Measurements from ENCODE around the genes IL6, MALSU1 and NPY.

DNA sequence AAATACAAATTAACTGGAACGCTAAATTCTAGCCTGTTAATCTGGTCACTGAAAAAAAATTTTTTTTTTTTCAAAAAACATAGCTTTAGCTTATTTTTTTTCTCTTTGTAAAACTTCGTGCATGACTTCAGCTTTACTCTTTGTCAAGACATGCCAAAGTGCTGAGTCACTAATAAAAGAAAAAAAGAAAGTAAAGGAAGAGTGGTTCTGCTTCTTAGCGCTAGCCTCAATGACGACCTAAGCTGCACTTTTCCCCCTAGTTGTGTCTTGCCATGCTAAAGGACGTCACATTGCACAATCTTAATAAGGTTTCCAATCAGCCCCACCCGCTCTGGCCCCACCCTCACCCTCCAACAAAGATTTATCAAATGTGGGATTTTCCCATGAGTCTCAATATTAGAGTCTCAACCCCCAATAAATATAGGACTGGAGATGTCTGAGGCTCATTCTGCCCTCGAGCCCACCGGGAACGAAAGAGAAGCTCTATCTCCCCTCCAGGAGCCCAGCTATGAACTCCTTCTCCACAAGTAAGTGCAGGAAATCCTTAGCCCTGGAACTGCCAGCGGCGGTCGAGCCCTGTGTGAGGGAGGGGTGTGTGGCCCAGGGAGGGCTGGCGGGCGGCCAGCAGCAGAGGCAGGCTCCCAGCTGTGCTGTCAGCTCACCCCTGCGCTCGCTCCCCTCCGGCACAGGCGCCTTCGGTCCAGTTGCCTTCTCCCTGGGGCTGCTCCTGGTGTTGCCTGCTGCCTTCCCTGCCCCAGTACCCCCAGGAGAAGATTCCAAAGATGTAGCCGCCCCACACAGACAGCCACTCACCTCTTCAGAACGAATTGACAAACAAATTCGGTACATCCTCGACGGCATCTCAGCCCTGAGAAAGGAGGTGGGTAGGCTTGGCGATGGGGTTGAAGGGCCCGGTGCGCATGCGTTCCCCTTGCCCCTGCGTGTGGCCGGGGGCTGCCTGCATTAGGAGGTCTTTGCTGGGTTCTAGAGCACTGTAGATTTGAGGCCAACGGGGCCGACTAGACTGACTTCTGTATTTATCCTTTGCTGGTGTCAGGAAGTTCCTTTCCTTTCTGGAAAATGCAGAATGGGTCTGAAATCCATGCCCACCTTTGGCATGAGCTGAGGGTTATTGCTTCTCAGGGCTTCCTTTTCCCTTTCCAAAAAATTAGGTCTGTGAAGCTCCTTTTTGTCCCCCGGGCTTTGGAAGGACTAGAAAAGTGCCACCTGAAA, at the start of gene IL6:
IL6 (plus strand) TSS at position 446 of the 1,233 bp plus-strand sequence.
- RAMPAGE, long total RNA, result no peak
- RRBS, 2 experiments, result 10% methylated on average over 4 of the region's 33 CpGs; no CpG with 5 or more reads in 1 of the 2 experiments
CAGE:
- cytosol, long polyA minus RNA, result no peak
- cytosol, long polyA plus RNA, result no peak
- long polyA plus RNA, result no peak
- nucleolus, long total RNA, result no peak
- nucleus, long polyA plus RNA, result no peak
- nucleus, long total RNA, result no peak

DNA sequence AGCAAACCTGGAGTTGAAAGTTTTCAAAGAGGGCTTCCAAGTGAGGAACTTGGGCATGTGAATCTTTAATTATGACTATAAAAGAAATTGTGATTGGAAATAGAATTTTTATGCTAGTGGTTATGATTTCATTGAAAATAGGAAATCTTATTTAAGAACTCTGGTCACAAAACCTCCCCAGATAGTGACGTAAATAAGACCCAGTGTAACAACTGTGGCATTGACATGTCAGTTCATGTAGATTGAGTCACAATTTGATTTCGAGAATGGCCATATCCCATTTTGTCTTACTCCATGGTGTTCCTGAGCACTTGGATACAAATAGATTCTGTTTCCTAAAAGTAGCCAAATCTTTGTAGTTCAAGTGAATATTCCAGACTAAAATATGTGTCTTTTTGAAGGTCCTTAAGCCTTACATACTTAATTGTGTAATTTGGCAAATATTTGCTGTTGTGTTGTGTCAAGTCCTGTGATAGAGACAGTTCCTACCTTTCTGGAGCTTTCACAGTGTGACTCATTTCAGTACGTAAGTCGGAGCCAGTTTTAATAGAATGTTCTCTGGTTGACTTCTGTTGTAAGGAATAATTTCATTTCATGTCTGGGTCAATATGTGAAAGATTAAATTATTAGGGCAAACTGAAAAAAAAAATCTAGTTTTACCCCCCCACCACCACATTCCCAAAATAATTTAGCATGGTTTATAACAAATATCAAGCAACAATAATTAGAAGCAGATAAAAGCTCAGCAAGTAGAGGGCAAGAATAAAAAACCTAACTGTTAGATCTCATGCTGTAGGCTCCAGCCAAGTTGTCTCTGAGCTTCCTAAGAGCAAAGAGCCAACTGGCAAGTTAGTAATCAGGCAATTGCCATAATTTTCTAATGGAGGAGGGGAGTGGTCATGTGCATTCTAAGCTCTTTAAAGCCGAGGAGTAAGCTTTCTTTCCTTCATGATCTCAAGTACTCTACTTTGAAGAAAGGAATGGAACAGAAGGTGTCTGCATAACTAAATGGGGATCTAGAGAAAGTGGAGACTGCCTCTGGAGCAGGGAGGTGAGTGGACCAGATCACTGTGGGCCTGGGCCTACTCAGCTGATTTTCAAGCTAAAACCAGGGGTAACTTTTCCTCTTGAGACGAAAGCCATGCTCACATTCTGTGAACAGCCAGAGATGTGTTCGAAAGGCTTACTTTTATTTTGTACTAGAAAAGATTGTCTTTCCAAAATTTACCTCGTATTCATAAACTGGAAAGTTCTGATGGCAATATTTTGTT, 37.4 kb upstream of the TOMM7 start:
- RAMPAGE, long total RNA, result no peak
- RRBS, 2 experiments, result no CpG with 5 or more reads among the region's 8 CpGs
CAGE:
- cytosol, long polyA minus RNA, result no peak
- cytosol, long polyA plus RNA, result no peak
- long polyA plus RNA, result no peak
- nucleolus, long total RNA, result no peak
- nucleus, long polyA plus RNA, result no peak
- nucleus, long total RNA, result no peak

GRCh38 chr7:22962695-22963279, 51.1 kb downstream of the HYCC1 start:
- RAMPAGE, long total RNA, result no peak
- RRBS, 2 experiments, result no CpG with 5 or more reads among the region's 2 CpGs
CAGE:
- cytosol, long polyA minus RNA, result no peak
- cytosol, long polyA plus RNA, result no peak
- long polyA plus RNA, result no peak
- nucleolus, long total RNA, result no peak
- nucleus, long polyA plus RNA, result no peak
- nucleus, long total RNA, result no peak

GRCh38 chr7:23035547-23036498, 21.9 kb upstream of the HYCC1 start:
- RAMPAGE, long total RNA, result no peak
- RRBS, 2 experiments, result no CpG with 5 or more reads among the region's 37 CpGs
CAGE:
- cytosol, long polyA minus RNA, result no peak
- cytosol, long polyA plus RNA, result no peak
- long polyA plus RNA, result no peak
- nucleolus, long total RNA, result no peak
- nucleus, long polyA plus RNA, result no peak
- nucleus, long total RNA, result no peak

DNA sequence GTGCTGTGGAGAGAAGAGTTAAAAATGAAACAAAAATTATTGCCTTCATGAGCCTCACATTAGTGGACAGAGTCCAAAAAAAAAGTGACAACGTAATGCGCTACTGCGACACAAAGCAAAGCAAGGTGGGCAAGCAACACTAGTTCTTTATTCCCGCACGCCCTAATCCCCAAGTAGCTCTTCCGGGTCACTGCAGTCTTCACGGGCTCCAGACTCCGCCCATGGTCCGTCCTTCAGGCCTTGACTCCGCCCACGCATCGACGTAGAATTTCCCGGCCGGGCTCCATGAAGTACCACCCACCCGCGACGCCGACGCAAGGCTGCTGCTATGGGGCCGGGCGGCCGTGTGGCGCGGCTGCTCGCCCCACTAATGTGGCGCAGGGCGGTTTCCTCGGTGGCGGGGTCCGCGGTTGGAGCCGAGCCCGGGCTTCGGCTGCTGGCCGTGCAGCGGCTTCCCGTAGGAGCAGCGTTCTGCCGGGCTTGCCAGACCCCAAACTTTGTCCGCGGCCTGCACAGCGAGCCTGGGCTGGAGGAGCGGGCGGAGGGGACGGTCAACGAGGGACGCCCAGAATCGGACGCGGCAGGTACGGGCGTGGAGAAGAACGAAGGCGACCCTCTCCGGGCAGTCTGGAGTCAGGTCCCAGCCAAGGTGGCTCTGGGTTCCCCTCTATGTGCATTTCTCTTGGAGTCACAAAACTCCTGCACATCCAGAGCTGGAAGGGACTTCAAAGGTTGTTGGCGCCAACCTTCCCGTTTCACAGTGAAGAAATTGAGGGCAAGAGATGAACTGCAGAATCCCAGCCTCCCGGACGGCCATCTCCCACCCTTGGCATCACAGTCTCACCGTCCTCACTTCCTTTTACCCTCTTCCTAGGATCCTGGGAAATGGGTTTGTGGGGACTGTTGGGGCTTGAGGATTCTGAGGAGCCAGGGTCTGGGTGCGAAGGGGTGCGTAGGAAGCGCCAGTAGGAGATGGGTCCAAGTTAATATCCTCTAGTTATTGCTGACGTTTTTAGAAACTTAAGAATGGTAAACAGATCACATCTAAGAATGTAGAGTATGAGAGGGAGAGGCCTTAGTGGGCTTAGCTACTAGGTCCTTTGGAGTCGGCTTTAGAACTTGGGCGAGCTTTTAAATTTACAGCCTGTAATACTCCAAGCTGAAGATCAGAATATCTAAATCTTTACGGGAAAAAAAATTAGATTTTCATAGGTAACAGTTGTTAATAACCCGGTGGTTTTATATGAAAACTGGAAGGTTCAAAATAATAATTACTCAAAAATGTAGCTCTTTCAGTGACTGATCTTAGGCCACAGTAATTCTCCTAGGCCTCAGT, at the start of gene MALSU1:
MALSU1 (plus strand) TSS at position 315 of the 1,336 bp plus-strand sequence.
- RAMPAGE, long total RNA, result start-site peak on the plus strand centred at position 324 of the sequence, 61 bp wide, 1,773 and 2,610 reads in 2 replicates
- RRBS, 2 experiments, result 1% methylated on average over 32 of the region's 69 CpGs
CAGE:
- cytosol, long polyA minus RNA, result start-site peak on the plus strand centred at position 318 of the sequence, 14 bp wide, 111 reads
- cytosol, long polyA plus RNA, result start-site peak on the plus strand centred at position 313 of the sequence, 36 bp wide, 60 and 82 reads in 2 replicates
- long polyA plus RNA, result start-site peak on the plus strand centred at position 294 of the sequence, 21 bp wide, 101 and 78 reads in 2 replicates
- nucleolus, long total RNA, result no peak
- nucleus, long polyA plus RNA, result no peak
- nucleus, long total RNA, result no peak

DNA sequence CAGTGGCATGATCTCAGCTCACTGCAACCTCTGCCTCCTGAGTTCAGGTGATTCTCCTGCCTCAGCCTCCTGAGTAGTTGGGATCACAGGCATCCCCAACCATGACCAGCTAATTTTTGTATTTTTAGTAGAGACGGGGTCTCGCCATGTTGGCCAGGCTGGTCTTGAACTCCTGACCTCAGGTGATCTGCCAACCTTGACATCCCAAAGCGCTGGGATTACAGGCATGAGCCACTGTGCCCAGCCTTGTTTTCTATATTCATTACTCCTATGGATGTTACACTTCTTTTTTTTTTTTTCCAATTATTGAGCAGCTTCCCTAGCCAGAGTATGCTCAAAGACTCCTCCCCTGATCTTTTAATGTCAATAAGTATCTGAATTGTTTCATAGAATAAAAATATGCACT, 30.4 kb upstream of the IGF2BP3 start:
- RAMPAGE, long total RNA, result no peak
- RRBS, 2 experiments, result no CpG with 5 or more reads among the region's 3 CpGs
CAGE:
- cytosol, long polyA minus RNA, result no peak
- cytosol, long polyA plus RNA, result no peak
- long polyA plus RNA, result no peak
- nucleolus, long total RNA, result no peak
- nucleus, long polyA plus RNA, result no peak
- nucleus, long total RNA, result no peak

- RAMPAGE, long total RNA, result no peak
- RRBS, 2 experiments, result no CpG with 5 or more reads among the region's 1 CpG
CAGE:
- cytosol, long polyA minus RNA, result start-site peak on the minus strand at chr7:23505313-23505319, 75 reads
- cytosol, long polyA plus RNA, result no peak
- long polyA plus RNA, result no peak
- nucleolus, long total RNA, result start-site peak on the minus strand at chr7:23505031-23505259, 57 reads
- nucleus, long polyA plus RNA, result no peak
- nucleus, long total RNA, result no peak
These were observed 26.9 kb downstream of the TRA2A start for GRCh38 chr7:23504680-23505453.

DNA sequence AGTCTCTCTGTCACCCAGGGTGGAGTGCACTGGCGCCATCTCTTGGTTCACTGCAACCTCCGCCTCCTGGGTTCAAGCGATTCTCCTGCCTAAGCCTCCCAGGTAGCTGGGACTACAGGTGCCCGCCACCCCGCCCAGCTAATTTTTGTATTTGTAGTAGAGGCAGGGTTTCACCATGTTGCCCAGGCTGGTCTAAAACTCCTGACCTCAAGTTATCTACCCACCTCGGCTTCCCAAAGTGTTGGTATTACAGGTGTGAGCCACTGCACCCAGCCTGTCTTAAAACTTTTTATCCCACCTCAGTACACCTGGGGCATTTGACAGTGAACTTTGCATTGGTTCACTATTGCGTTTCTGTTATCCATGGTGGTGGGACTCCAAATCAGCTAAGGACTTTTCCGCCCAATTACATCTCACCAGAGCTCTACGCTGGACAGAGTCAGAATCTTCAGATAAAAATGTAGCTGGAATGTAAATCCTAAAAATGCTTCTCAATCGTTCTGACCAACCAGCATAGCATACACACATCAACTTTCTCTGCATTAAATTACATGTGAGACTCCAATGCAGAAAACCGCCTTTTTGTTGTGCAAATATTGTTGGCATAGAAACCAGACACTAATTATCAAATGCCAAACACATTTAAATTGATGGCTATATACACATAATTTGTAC, 10.9 kb downstream of the TRA2A start:
- RAMPAGE, long total RNA, result no peak
- RRBS, 2 experiments, result no CpG with 5 or more reads among the region's 11 CpGs
CAGE:
- cytosol, long polyA minus RNA, result no peak
- cytosol, long polyA plus RNA, result no peak
- long polyA plus RNA, result no peak
- nucleolus, long total RNA, result no peak
- nucleus, long polyA plus RNA, result no peak
- nucleus, long total RNA, result no peak

- RAMPAGE, long total RNA, result no peak
- RRBS, 2 experiments, result 4 to 9% methylated on average over 10 of the region's 70 CpGs
CAGE:
- cytosol, long polyA minus RNA, result no peak
- cytosol, long polyA plus RNA, result no peak
- long polyA plus RNA, result no peak
- nucleolus, long total RNA, result no peak
- nucleus, long polyA plus RNA, result no peak
- nucleus, long total RNA, result no peak
These were observed at the start of gene NPY for GRCh38 chr7:24283350-24284337. NPY (plus strand) TSS chr7:24284190.

- RAMPAGE, long total RNA, result no peak
- RRBS, 2 experiments, result no CpG with 5 or more reads among the region's 25 CpGs
CAGE:
- cytosol, long polyA minus RNA, result no peak
- cytosol, long polyA plus RNA, result no peak
- long polyA plus RNA, result no peak
- nucleolus, long total RNA, result no peak
- nucleus, long polyA plus RNA, result no peak
- nucleus, long total RNA, result no peak
These were observed 467 bp upstream of the GSDME start for GRCh38 chr7:24757723-24758138.

DNA sequence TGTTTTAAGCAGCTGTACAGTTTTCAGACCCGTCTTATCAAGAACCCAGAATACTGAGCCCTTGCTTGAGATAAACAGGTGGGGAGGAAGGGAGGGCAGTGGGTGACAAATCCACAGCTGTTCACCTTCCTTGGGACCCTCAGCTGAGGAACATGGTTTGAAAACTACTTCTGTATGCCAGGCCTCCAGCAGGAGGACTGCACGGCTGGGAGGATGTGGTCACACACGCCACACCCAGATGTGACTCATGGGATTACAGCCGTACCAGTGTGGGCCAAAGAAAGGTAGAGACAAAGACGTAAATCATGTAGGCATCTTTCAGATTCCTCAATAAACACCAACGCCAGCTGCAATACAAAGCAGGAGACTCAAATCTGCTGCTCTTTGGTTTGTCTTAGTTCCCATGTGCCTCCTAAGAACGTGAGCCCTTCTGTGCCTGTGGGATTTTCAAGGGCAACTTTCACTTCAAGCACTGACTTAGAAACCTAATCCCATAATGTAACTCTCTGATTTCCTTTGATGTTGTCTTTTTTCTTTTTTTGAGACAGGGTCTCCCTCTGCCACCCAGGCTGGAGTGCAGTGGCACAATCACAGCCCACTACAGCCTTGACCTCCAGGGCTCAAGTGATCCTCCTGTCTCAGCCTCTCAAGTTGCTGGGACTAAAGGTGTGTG, 64.2 kb upstream of the GSDME start:
- RAMPAGE, long total RNA, result no peak
- RRBS, 2 experiments, result no CpG with 5 or more reads among the region's 7 CpGs
CAGE:
- cytosol, long polyA minus RNA, result no peak
- cytosol, long polyA plus RNA, result no peak
- long polyA plus RNA, result no peak
- nucleolus, long total RNA, result no peak
- nucleus, long polyA plus RNA, result no peak
- nucleus, long total RNA, result no peak

- RAMPAGE, long total RNA, result no peak
- RRBS, 2 experiments, result no CpG with 5 or more reads among the region's 4 CpGs
CAGE:
- cytosol, long polyA minus RNA, result no peak
- cytosol, long polyA plus RNA, result no peak
- long polyA plus RNA, result no peak
- nucleolus, long total RNA, result no peak
- nucleus, long polyA plus RNA, result no peak
- nucleus, long total RNA, result no peak
These were observed 68.8 kb upstream of the GSDME start for GRCh38 chr7:24826107-24826521.

DNA sequence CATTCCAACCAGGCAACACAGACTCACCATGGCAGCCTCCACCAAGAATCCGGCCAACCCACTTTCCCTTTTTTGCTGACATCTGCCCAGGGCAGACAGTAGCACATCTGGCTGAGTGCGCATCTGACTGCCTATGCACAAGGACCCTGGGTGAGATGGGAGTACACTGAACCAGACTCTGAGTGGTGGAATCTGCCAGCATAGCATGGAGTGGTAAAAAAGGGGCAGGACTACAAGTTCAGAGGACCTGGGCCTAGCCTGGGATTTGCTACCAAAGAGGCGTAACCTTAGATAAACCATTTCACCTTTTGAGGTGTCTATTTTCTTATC, 16.6 kb downstream of the OSBPL3 start:
- RAMPAGE, long total RNA, result no peak
- RRBS, 2 experiments, result no CpG with 5 or more reads among the region's 3 CpGs
CAGE:
- cytosol, long polyA minus RNA, result no peak
- cytosol, long polyA plus RNA, result no peak
- long polyA plus RNA, result no peak
- nucleolus, long total RNA, result no peak
- nucleus, long polyA plus RNA, result no peak
- nucleus, long total RNA, result no peak

- RAMPAGE, long total RNA, result no peak
- RRBS, 2 experiments, result no CpG with 5 or more reads among the region's 5 CpGs
CAGE:
- cytosol, long polyA minus RNA, result no peak
- cytosol, long polyA plus RNA, result no peak
- long polyA plus RNA, result no peak
- nucleolus, long total RNA, result no peak
- nucleus, long polyA plus RNA, result no peak
- nucleus, long total RNA, result no peak
These were observed 21.4 kb upstream of the NPVF start for GRCh38 chr7:25249647-25250155.

GRCh38 chr7:25754188-25754959, 397.6 kb upstream of the NFE2L3 start:
- RAMPAGE, long total RNA, result no peak
- RRBS, 2 experiments, result no CpG with 5 or more reads among the region's 10 CpGs
CAGE:
- cytosol, long polyA minus RNA, result no peak
- cytosol, long polyA plus RNA, result no peak
- long polyA plus RNA, result no peak
- nucleolus, long total RNA, result no peak
- nucleus, long polyA plus RNA, result no peak
- nucleus, long total RNA, result no peak

DNA sequence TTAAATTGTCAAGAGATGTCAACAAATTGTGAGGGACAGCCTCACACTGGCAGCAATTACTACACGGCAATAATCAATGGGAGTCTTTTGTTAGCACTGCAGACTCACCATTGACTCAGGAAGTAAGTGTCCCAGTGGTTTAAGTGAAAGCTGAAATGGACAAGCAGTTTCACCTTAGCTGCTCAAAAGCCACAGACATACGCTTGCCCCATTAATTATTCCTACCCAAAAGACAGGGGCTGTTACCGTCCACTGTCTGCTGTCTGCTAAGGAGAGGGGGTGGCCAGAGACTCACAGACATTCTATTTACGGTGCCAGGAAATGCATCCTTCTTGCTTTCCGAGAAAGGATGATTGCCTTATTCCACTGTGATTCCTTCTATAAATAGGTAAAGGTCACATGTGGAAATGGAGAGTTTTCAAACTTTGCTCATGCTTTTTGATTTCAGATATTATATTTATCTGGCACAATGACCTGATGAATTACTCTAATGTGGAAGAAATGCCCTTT, 309.7 kb upstream of the NFE2L3 start:
- RAMPAGE, long total RNA, result no peak
- RRBS, 2 experiments, result no CpG with 5 or more reads among the region's 5 CpGs
CAGE:
- cytosol, long polyA minus RNA, result no peak
- cytosol, long polyA plus RNA, result no peak
- long polyA plus RNA, result no peak
- nucleolus, long total RNA, result no peak
- nucleus, long polyA plus RNA, result no peak
- nucleus, long total RNA, result no peak

- RAMPAGE, long total RNA, result no peak
- RRBS, 2 experiments, result no CpG with 5 or more reads among the region's 5 CpGs
CAGE:
- cytosol, long polyA minus RNA, result no peak
- cytosol, long polyA plus RNA, result no peak
- long polyA plus RNA, result no peak
- nucleolus, long total RNA, result no peak
- nucleus, long polyA plus RNA, result no peak
- nucleus, long total RNA, result no peak
These were observed 15.0 kb downstream of the NFE2L3 start for GRCh38 chr7:26166914-26167534.

DNA sequence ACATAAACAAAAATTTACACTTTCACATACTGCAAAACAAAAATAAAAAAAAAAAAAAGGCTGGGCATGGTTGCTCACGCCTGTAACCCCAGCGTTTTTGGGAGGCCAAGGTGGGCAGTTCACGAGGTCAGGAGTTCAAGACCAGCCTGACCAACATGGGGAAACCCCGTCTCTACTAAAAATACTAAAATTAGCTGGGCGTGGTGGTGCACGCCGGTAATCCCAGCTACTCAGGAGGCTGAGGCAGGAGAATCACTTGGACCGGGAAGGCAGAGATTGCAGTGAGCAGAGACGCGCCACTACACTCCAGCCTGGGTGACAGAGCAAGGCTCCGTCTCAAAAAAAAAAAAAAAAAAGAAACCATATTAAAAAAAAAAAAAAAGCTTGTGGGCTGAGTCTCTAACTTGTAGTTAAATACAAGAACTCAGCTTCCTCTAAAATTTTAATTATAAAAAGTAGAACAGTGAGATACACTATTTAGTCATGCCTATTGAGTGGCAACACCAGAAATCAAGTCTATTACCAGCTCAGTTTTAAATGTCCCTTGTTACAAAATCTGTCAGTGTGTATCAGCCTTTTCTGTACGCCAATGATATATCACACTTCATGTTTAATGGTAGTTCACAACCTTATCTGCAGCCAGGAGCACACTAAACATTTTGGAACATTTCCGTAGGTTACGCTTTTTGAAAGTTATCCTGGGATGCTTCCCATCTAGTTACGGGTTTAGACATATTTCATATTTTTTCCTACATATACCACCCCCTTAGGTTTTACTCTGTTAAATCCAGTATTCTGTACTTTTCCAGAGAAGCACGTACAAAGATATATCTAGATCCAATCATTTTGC, 5.6 kb downstream of the HNRNPA2B1 start:
- RAMPAGE, long total RNA, result no peak
- RRBS, 2 experiments, result no CpG with 5 or more reads among the region's 16 CpGs
CAGE:
- cytosol, long polyA minus RNA, result no peak
- cytosol, long polyA plus RNA, result no peak
- long polyA plus RNA, result no peak
- nucleolus, long total RNA, result no peak
- nucleus, long polyA plus RNA, result no peak
- nucleus, long total RNA, result no peak

GRCh38 chr7:26243906-26244732, 42.6 kb downstream of the CBX3 start:
- RAMPAGE, long total RNA, result no peak
- RRBS, 2 experiments, result 45 to 64% methylated on average over 3 of the region's 31 CpGs
CAGE:
- cytosol, long polyA minus RNA, result no peak
- cytosol, long polyA plus RNA, result no peak
- long polyA plus RNA, result no peak
- nucleolus, long total RNA, result no peak
- nucleus, long polyA plus RNA, result no peak
- nucleus, long total RNA, result no peak

Measured in GM12878 (cell line).